Adrenal gland (tissue), 7 donors: ENCODE data around the genes LMAN2L and TMEM131.

GRCh38 chr2:96537796-96538615 lies 1.5 kb downstream of the ARID5A start:
- PRO-cap, 3 experiments: peak in 1 of 3 experiments; most common plus-strand start chr2:96538010 (in 1); most common minus-strand start chr2:96537955 (in 1)
- RAMPAGE, long total RNA, 4 experiments: no peak in any of the 4 experiments
- RRBS: no CpG with 5 or more reads among the region's 30 CpGs

- PRO-cap, 3 experiments: no peak in any of the 3 experiments
- RAMPAGE, long total RNA, 4 experiments: no peak in any of the 4 experiments
- RRBS: no CpG with 5 or more reads among the region's 9 CpGs
Observed at GRCh38 chr2:96539280-96539927, 2.9 kb downstream of the ARID5A start.

DNA sequence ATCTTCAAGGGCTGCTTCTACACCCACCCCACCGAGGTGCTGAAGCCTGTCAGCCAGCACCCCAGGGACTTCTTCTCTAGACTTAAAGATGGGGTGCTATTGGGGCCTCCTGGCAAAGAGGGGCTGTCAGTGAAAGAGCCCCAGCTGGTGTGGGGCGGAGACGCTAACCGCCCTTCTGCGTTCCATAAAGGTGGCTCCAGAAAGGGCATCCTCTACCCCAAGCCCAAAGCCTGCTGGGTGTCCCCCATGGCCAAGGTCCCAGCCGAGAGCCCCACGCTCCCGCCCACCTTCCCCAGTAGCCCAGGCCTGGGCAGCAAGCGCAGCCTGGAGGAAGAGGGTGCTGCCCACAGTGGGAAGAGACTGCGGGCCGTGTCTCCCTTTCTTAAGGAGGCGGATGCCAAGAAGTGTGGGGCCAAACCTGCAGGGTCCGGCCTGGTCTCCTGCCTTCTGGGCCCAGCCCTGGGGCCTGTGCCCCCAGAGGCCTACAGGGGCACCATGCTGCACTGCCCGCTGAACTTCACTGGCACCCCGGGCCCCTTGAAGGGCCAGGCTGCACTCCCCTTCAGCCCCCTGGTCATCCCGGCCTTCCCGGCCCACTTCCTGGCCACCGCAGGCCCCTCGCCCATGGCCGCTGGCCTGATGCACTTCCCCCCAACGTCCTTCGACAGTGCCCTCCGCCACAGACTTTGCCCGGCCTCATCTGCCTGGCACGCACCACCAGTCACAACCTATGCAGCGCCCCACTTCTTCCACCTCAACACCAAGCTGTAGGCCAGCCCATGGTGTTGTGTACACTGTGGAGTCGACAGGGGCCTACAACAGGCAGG lies 15.2 kb downstream of the ARID5A start:
- PRO-cap, 3 experiments: no peak in any of the 3 experiments
- RAMPAGE, long total RNA, 4 experiments: no peak in any of the 4 experiments
- RRBS: 90% methylated on average over 5 of the region's 27 CpGs

DNA sequence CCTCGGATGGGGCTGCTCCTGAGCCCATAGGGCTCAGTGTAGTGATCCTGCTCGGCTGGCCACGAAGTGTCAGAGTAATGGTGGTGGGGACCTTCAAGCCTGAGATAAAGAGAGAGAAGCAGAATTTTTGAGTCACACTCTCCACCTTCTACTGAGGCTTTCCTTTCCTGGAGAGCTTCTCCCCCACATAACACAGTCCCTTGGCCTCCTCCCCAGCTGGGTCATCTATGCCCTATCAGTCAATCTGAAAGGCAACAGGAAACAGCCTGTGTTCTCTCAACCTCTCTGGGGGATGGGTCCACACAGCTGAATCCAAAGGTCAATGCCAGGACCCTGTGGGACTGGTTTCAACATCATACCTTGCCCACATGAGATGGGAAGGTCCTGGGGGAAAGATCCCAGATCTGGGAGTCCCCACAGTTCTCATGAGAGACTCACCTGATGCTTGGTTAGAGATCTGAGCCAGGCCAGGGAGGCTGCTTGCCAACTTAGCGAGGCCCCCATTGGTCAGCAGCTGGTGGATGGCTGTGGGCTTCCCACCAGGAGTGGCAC lies 36.4 kb downstream of the KANSL3 start:
- PRO-cap, 3 experiments: no peak in any of the 3 experiments
- RAMPAGE, long total RNA, 4 experiments: no peak in any of the 4 experiments
- RRBS: no CpG with 5 or more reads among the region's 4 CpGs

GRCh38 chr2:96623474-96624130 lies 14.5 kb downstream of the KANSL3 start:
- PRO-cap, 3 experiments: no peak in any of the 3 experiments
- RAMPAGE, long total RNA, 4 experiments: no peak in any of the 4 experiments
- RRBS: no CpG with 5 or more reads among the region's 3 CpGs

DNA sequence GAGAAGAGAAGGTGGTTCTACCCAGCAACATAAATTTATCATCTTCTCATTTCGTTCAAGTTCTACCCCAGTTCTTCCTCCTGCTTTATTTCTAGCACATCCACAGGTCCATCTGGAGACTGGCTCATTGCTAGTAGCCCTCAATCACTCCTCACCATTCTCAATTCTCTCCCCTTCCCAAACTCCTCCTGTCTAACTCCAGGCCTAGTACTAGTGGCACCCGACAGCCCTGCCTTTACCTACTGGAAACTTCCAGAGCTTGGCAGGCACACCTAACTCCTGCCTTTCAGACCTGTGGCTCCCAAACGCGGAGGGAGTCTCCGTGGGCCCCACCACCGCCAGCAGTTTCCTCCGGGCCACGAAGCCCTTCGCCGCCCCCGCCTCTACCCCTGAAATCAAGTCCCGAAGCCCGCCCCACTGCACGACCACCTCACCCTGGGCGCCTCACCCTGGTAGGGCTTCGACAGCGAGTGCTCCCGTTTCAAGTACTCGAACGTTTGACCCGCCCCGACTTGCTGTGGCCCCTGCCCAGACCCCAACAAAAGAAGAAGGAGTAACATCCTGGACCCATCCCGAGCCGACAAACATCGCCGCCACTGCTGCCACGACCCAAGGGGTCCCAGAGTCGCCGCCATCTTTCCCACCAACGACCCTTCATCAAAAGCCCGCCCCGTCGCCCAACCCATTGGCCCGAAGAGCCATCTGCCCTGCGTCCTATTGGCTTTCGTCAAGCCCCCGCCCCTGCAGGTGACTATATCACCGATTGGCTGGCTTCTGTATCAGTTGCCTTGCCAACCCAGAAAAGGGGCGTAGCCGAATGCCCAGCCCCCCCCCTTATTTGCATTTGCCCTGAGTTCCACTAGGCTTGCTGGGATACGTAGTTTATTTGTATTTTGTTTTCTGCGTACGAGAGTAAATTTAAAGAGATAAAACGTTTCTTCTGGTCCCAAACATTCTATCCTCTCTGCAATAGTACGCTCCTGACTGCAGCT lies at the start of gene LMAN2L:
Gene LMAN2L, minus strand, starts transcription at position 659 of the 992 bp plus-strand sequence.
- PRO-cap, 3 experiments: peak in 3 of 3 experiments; most common plus-strand start position 949 of the sequence (in 2); most common minus-strand start position 659 of the sequence (in 2)
- RAMPAGE, long total RNA, 4 experiments: start-site peak on the minus strand in 3 of 4 experiments, centred at positions 652 to 658 of the sequence, 14 to 40 reads per replicate
- RRBS: no CpG with 5 or more reads among the region's 45 CpGs

DNA sequence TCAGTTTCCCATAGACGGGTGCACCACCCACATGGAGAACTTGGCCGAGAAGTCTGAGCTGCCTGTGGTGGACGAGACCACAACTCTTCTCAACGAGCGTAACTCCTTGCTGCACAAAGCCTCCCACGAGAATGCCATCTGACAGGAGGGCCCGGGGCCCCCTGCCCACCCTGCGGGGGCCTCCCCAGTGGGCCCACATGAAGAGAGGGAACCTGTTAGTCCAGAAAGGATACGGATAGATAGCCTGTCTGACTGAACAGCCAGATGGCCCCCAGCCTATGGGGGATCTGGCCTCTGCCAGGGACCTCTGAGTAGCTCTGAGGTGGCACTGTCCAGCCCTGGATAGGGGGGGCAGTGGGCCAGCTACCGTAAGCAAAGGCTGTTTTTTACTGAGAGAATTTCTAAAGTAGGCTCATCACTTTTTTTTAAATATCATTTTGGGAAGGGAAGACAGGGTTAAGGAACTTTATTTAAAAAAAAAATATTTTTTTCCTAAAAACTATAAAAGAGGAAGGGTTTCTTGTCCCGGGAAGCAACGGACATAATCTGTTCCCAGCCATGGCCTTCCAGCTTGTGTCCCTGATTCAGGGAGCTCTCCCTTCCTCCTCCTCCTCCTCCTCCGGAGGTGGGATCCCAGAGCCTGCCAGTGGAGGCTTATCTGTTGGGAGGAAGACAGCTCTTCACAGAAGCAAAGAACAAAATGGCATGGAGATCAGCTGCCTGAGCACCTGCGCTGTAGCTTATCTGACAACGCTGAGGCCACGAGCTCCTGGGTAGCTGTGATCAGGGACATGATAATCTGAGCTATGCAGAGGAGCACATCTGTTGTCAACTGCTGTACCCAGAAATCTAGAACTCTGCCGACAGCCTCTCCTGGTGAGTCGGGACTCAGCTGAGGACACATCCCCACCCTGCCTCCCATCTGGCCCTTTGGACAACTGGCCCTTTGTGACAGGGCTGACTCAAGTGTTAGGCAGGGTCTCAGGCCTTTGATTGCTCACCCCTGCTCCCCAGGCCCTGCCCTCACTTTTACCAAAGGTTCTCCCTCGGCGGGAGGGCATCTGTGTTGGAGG lies 6.4 kb upstream of the CNNM3 start:
- PRO-cap, 3 experiments: peak in 1 of 3 experiments; most common plus-strand start position 547 of the sequence (in 1)
- RAMPAGE, long total RNA, 4 experiments: no peak in any of the 4 experiments
- RRBS: 87% methylated on average over 3 of the region's 20 CpGs

- PRO-cap, 3 experiments: peak in 3 of 3 experiments; most common minus-strand start chr2:96816042 (in 3)
- RAMPAGE, long total RNA, 4 experiments: no peak in any of the 4 experiments
- RRBS: under 1% methylated on average over 16 of the region's 51 CpGs
Observed at GRCh38 chr2:96815694-96816196, 323 bp upstream of the CNNM3 start.

- PRO-cap, 3 experiments: no peak in any of the 3 experiments
- RAMPAGE, long total RNA, 4 experiments: no peak in any of the 4 experiments
- RRBS: no CpG with 5 or more reads among the region's 8 CpGs
Observed at GRCh38 chr2:96819194-96819693, 3.2 kb downstream of the CNNM3 start.

DNA sequence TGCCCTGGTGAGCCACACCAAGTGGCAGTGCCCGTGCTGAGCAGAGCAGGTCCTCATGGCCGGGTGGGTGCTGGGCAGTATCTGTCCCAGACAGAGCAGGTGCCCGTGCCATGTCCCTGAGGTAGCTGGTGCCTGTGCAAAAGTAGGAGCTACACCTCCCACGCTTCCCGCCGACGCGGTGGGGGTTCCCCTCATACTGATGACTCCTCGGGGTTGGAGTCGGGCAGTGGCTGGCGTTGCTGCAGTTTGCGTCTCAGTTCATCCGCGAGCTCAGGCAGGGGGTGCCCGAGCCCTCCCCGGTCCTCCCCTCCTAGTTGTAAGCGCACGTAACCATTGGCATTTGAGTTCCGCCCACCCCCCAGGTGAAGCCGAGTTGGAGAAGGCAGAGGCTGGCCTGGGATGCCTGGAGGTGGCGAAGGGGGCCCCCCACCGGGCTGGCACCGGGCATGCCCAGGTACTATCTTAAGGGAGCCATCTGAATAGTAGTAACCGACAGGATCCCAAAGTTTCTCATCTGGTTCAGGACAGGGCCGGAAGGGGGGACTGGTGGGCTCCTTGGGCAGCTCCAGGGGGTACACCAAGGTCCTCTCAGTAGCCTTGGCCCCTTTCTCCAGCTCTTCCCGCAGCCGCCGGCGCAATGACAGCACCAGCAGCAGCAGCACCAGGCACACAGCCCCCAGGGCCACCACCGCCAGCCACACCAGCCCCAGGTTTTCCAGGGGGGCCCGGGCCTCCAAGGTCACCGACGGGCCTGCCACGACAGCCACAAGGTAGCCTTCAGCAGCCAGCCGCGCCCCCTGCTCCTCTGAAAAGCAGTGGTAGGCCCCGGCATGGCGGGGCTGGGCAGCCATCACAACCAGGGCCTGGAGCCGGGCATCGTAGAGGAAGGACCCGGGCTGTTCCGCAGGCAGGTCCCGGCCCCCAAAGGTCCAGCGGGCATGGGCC lies 2.9 kb upstream of the ANKRD39 start:
- PRO-cap, 3 experiments: no peak in any of the 3 experiments
- RAMPAGE, long total RNA, 4 experiments: no peak in any of the 4 experiments
- RRBS: 81% methylated on average over 13 of the region's 44 CpGs

DNA sequence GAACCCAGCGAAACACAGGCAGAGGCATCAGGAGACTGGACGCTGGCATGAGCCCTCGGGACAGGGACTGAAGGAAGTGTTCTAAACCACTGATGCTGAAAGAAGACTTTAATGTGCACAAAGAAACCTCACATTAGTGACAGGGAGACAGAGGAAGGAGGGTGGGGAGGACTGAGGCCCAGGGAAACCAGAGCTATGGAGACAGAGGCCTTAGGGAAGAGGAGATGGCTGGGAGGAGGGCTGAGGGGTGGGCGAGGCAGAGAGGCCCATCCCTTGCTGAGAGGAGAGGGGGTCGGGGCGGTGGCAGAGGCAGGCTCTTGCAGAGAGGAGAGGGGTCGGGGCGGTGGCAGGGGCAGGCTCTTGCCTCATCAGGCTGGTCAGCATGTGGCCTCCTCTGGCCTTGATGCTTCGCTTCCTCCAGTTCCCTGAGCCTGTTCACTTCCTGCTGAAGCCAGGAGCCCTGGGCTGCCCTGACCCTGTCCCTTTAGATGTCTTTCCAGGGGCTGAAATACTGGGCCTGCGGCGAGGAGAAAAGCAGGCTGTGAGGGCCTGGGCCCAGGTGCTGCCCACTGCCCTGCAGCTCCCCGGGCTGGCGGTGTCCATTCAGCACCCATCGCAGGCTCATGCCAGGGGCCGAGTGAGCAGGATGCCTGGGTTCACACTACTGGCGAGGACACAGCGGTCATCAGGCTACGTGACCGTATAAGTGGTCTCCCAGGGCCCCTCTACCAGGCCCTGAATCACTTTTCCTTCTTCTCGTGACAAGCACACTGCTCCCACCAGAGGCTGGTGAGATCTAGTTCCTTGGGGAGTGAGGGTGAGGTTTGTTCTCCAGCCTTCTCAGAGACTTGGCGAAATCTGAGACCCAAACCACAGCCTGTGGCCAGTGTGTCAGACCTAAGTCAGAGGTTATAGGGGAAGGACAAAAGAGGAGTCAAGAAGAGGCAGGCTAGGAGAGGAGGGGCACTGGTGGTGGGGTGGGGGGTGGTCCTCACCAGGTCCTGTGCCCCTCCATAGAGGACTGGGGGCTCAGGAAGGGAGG lies 6.2 kb upstream of the SEMA4C start:
- PRO-cap, 3 experiments: no peak in any of the 3 experiments
- RAMPAGE, long total RNA, 4 experiments: no peak in any of the 4 experiments
- RRBS: no CpG with 5 or more reads among the region's 21 CpGs

DNA sequence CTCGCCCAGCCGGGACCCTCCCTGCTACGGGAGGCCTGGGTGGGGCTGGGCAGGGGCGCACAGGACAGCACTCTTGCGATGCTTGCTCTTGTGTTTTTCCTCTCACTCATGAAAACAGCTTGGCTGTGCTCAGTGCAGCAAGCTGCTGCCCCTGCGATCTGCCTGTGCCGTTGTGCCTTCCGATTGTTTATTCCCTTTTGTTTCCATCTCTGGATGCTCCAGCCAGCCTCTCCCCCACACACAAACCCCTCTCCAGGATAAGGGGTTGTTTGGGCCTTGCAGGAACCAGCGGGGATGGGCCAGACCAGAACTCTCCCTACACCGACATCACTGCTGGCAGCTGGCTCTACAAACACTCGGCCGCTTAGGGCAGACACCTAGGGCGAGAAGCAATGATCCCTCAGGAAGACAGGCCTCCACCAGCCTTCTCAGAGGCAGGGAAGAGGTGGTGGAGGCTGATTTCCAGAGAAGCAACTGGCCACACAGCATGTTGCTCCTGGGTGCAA lies 26.3 kb upstream of the SEMA4C start:
- PRO-cap, 3 experiments: peak in 3 of 3 experiments; most common minus-strand start position 240 of the sequence (in 3)
- RAMPAGE, long total RNA, 4 experiments: no peak in any of the 4 experiments
- RRBS: no CpG with 5 or more reads among the region's 13 CpGs

- PRO-cap, 3 experiments: no peak in any of the 3 experiments
- RAMPAGE, long total RNA, 4 experiments: no peak in any of the 4 experiments
- RRBS: no CpG with 5 or more reads among the region's 6 CpGs
Observed at GRCh38 chr2:97194668-97195123, 81.7 kb downstream of the ANKRD36 start.

DNA sequence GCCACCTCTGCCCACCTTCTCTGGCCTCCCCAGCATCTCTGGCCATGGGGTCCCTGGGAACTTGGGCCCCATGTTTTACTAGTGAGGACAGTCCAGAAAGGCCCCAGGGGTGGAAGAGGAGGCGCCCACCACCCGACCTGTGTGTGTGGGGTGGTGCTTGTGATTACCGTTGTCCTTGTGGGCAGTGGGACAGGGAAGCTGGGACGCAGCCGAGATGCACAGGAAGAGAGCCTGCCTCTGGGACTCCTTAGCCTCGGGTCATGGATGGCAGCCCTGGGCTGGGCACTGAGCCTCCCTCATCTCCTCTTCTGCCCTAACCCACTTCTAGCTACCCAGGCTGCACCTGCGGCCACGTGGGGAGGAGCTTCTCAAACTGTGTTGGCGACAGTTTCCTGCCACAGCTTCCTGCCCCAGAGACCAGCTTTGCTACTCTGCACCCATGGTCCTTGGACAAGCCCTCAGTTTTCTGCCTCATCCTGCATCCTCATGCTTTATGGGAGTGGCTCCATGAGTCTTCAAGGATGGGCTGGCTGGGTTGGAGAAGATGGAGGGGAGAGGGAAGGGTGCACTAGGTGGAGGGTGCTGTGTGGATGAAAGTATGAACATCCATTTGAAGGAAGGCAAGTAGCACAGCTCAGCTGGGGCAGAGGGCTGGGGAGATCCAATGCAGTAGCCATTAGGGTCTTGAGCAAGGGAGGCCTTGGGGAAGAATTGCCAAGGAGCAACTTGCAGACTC lies 5.2 kb downstream of the ZAP70 start:
- PRO-cap, 3 experiments: no peak in any of the 3 experiments
- RAMPAGE, long total RNA, 4 experiments: no peak in any of the 4 experiments
- RRBS: no CpG with 5 or more reads among the region's 9 CpGs

DNA sequence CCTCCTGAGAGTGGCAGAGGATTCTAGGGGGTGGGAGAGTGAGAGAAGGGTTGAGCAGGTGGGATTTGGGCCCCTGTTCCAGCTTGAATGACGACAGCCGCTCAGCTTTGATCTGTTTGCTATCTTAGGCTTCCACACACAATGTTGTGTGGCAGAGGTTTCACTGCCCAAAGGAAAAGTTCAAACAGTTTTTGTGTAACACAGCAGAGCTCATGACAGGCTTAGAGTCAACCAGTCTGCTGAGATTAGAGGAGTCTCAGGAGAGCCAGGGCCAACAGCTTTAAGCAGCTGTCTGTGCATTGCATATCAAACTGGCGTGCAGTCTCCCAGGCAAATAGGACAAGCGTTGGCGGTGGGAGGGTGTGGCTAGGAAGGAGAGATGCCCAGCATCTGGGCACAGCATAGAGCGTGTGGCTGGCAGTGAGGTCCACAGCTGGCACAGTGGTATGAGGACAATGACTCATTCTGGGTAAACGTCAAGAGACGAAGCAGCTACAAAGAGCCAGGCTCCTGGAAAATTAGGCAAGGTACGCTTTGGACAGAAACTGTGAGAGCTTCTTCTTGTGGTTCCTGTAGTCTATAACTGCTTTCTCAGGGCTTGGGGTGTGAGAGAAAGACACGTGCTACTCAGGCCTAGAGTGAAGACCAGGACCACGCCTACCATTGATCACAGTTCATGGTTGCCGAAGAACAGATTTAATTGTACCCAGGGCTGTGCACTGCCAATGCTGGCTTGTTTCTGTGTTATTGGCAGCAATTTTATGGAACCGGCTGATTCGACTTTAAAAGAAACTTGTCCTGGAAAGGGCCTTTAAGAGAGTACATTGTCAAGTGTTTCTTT lies 14.8 kb downstream of the ZAP70 start:
- PRO-cap, 3 experiments: no peak in any of the 3 experiments
- RAMPAGE, long total RNA, 4 experiments: no peak in any of the 4 experiments
- RRBS: no CpG with 5 or more reads among the region's 14 CpGs

GRCh38 chr2:97760488-97761387 lies 47.4 kb downstream of the ZAP70 start:
- PRO-cap, 3 experiments: no peak in any of the 3 experiments
- RAMPAGE, long total RNA, 4 experiments: start-site peak on the minus strand in 1 of 4 experiments, at chr2:97760595-97760723 at its widest, 8 to 13 reads per replicate
- RRBS: no CpG with 5 or more reads among the region's 27 CpGs

GRCh38 chr2:97780249-97780772 lies 66.9 kb downstream of the ZAP70 start:
- PRO-cap, 3 experiments: no peak in any of the 3 experiments
- RAMPAGE, long total RNA, 4 experiments: no peak in any of the 4 experiments
- RRBS: no CpG with 5 or more reads among the region's 4 CpGs

GRCh38 chr2:97809334-97809978 lies 96.1 kb downstream of the ZAP70 start:
- PRO-cap, 3 experiments: no peak in any of the 3 experiments
- RAMPAGE, long total RNA, 4 experiments: no peak in any of the 4 experiments
- RRBS: no CpG with 5 or more reads among the region's 4 CpGs

DNA sequence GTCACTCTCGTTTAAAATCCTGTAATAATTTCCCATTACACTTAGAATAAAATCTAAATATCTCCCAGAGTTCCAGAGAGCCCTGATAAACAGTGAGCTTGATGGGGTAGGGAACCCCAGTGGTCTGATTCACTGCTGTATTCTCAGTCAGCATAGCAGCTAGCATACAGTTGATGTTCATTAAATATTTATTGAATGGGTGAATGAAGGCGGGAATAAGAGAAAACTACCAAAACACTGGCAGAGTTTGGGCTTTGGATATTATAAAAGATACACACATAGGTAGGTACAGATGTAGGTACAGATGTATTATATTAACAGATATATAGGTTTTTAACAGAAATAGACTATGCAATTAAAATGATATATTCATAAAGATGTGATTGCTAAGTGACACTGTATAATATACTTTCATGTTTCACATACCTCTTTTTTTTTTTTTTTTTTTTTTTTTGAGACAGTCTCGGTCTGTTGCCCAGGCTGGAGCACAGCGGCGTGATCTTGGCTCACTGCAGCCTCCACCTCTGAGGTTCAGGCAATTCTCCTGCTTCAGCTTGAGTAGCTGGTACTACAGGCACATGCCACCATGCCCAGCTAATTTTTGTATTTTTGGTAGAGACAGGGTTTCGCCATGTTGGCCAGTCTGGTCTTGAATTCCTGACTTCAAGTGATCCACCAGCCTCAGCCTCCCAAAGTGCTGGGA lies 118.0 kb downstream of the ZAP70 start:
- PRO-cap, 3 experiments: no peak in any of the 3 experiments
- RAMPAGE, long total RNA, 4 experiments: no peak in any of the 4 experiments
- RRBS: no CpG with 5 or more reads among the region's 6 CpGs

- PRO-cap, 3 experiments: peak in 3 of 3 experiments; most common plus-strand start chr2:97996387 (in 3); most common minus-strand start chr2:97996118 (in 2)
- RAMPAGE, long total RNA, 4 experiments: no peak in any of the 4 experiments
- RRBS: no CpG with 5 or more reads among the region's 80 CpGs
Observed at GRCh38 chr2:97995760-97996476, at the start of gene TMEM131. TSS of gene TMEM131 (minus strand) at chr2:97995948.